Hepatocyte (in vitro differentiated cells and primary cell): ENCODE measurements around a stretch of chr1.

DNA sequence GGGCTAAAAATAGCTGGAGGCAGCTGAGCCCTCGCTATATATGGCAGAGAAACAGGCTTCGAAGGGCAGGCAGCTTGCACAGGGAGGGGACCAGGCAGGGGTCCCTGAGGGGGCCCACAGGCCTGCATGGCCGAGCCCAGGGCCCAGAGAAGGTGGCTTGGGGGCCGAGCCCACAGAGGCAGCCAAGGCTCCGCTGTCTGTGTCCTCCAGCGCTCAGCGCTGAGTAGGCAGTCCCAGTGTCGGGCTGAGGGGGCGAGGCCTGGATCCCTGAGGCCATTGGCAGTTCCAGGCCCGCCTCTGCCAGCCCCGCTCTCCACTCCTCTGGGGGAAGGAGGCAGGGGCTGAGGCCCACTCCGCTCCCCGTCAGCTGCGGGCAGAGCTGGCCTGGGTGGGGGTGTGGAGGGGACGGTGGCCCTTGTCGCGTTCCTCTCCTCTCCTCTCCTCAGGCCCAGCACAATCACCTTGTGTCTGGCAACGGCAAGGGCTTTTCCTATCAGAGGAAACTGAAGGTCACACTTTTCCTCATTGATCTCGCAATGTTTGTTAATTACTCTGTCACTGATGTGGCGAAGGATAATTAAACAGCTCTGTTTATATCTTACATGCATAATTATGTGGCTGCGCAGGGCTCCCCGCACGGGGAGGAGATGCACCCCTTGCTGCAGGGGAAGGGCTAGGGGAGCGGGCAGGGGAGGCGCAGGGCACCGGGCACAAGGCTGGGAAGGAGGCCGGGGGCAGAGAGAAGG, 132.7 kb downstream of the CASZ1 start:
- RAMPAGE, long total RNA = no peak
- RRBS = 21% methylated on average over 1 of the region's 27 CpGs

DNA sequence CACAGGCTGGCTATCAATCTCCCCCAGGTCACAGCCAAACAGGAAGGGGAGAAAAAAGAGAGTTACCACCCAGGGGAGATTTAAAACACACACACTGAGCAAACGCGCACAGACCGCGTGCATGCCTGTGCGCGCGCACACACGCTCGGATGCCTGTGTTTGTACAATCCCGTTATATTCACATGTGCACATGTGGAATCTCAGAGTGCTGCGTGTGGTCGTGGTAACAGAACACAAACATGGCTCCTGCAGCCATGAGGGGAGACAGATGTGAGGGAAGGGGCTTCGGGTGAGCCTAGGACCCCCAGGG, 125.3 kb downstream of the CASZ1 start:
- RAMPAGE, long total RNA = no peak
- RRBS = no CpG with 5 or more reads among the region's 13 CpGs

GRCh38 chr1:10690571-10691138, 105.8 kb downstream of the CASZ1 start:
- RAMPAGE, long total RNA = no peak
- RRBS = 95% methylated on average over 2 of the region's 16 CpGs

DNA sequence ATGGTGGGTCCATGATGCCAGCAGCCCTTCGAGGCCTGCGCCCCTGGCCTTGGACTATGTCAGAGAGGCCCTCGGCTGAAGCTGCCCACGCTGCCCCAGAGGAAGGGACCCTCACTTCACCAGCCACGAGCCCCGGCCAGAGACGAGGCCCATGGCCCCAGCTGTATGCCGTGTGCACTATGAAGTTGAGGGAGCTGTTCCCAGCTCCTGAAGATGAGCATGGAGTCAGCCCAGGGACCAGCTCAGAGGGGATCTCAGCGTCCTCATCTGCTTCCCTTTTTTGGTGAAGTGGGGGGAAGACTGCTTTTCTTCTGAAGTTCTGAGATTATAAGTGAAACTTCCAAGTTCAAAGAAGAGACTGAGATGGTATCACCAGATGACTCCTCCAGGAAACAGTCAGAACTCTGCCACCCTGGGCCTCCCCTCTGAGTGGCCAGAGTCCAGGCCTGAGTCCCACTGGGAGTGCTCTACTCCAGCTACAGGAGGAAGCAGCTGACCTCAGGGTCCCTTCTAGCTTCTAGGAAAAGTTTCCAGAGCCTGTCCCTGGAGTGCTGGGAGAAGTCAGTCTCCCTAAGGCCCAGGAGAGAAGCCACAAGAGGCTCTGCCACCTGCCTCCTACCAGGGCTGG, 104.8 kb downstream of the CASZ1 start:
- RAMPAGE, long total RNA = no peak
- RRBS = no CpG with 5 or more reads among the region's 9 CpGs

GRCh38 chr1:10695399-10695707, 101.1 kb downstream of the CASZ1 start:
- RAMPAGE, long total RNA = no peak
- RRBS = 33% methylated on average over 3 of the region's 16 CpGs

DNA sequence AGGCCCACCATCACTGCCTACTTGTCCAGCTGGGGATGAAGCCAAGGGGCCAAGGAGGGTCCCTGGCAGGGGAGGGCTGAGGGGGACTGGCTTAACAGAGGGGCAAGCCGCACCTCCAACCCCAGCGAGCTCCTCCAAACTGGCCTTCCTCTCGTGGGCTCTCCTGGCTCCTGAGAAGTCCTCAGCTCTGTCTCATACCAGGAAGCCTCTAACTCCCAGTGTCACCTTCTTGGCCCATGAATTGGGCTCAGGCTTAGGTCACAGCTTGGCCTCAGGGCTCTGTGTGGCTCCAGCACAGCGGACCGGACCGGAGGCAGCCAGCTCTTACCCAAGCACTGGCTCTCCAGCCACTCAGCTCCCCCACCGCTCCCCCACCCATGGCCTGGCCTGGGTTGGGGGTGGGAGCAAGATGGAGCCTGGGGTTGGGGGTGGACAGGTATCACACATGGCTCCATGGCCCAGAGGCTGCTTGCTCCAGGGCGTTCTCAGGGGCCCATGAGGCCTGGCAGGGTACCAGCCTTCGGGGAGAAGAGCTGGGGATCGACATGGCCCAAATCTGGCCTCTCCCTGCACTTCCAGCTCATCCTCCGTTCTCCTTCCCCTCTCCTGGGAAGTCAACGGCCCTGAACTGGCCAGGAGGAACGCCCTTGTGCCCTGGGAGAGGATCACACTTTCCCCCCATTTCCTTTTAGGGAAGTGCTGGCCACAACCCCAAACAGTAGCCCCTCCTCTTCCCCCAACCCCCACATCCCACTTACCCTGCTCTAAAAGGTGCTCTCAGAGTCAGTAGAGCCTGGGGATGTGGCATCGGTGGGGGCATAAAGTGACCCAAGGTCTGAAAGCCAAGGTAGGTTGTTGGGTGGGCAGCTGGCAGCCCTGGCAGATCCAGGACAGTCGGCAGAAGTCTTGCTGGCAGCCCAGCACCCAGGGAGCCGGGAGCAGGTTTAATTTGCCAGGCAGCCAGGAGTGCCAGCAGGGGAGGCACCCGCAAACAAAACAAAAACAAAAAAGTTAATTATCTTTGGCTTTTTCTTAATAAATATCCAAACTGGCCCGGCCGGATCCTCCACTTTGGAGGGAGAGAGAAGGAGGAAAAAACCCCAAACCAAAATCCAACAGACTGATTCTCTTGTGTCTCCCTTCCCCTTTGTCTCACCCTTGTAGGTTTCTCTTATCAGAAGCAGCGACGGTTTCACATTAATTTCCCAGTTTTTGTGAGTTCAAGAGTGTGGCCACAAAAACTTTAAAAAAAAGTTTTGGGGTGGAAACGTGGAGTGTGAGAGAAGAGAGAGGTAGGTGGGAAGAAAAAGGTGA, 97.4 kb downstream of the CASZ1 start:
- RAMPAGE, long total RNA = no peak
- RRBS = no CpG with 5 or more reads among the region's 22 CpGs

- RAMPAGE, long total RNA = no peak
- RRBS = 89% methylated on average over 2 of the region's 22 CpGs
Measured at GRCh38 chr1:10737822-10738632, 58.4 kb downstream of the CASZ1 start.

DNA sequence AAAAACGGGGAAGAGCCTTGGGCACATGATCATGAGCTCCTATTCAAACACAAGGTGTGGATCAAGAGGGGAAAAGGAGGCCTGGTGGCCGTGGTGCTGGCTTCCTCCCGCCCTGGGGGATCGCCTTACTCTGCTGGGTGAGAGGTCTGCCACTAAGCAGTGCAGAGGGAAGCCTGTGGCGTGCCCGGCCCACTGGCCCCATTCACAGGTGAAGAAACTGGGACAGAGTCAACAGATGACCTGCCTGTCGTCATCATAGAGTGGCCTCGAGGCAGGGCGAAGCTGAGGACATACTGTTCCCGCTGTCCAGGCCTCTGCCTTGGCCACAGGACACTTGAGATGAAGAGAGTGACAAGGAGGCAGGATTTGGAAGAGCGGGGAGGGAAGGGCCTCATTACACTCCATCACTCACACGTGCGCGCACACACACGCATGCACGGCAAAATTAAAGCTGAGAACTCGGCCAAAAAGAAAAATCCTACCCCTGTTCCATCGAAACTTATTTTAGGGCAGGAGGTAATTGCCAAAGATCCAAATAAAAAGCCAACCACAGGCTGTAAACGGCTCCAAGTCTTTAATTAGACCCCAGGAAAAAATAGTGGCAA, 50.5 kb downstream of the CASZ1 start:
- RAMPAGE, long total RNA = no peak
- RRBS = no CpG with 5 or more reads among the region's 19 CpGs

GRCh38 chr1:10756376-10756608, 40.2 kb downstream of the CASZ1 start:
- RAMPAGE, long total RNA = no peak
- RRBS = no CpG with 5 or more reads among the region's 10 CpGs

DNA sequence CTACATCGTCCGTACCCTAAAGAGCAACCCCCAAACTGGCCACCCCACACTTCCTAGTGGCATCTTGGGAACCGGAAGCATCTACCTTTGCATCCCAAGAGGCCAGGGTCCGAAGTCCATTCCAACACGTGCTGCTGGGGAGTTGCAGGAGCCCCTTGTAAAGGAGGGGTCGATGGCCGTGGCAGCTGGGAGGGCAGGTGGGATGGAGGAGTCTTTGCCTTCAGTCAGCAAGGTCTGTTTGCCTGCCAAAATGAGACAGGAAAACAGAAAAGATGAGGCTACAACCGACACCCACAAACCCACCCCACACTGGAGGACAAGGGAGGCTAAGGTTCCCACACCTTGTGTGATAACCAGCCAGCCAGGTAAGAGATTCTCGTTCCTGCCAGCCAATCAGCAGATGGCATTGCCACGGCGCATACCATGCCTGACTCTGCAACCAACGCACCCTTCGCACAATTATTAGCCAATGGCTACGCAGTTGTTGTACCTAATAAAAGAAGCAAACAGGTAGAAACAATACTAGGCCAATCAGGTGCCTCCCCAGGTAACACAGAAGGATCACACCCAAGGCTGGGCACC, 35.7 kb downstream of the CASZ1 start:
- RAMPAGE, long total RNA = no peak
- RRBS = no CpG with 5 or more reads among the region's 14 CpGs

DNA sequence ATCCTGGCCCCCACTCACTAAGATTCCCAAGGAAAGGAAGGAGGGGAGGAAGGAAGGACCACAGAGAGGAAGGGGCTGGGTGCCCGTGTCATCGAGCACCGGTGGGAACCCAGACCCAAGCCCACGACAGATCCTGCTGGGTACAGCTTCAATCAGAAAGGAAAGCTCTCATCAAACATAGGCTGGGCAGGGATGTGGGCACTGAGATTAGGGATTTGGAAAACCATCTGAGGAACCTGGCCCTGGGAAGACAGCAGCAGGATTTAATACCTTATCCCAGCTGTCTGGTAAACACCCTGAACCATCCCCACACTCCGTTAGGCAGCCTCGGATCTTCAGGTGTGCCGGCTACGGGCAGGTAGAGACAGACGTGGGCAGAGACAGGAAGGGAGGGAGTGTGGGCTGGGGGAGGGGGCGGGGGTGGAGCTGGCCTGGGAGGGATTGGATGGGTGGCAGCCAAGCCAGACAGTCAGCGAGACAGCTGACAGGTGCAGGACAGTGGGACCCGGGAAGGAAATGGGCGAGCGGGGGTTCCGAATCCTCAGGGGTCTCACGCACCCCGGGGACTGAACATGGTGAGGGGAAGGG, 23.4 kb downstream of the CASZ1 start:
- RAMPAGE, long total RNA = no peak
- RRBS = 94% methylated on average over 6 of the region's 17 CpGs

DNA sequence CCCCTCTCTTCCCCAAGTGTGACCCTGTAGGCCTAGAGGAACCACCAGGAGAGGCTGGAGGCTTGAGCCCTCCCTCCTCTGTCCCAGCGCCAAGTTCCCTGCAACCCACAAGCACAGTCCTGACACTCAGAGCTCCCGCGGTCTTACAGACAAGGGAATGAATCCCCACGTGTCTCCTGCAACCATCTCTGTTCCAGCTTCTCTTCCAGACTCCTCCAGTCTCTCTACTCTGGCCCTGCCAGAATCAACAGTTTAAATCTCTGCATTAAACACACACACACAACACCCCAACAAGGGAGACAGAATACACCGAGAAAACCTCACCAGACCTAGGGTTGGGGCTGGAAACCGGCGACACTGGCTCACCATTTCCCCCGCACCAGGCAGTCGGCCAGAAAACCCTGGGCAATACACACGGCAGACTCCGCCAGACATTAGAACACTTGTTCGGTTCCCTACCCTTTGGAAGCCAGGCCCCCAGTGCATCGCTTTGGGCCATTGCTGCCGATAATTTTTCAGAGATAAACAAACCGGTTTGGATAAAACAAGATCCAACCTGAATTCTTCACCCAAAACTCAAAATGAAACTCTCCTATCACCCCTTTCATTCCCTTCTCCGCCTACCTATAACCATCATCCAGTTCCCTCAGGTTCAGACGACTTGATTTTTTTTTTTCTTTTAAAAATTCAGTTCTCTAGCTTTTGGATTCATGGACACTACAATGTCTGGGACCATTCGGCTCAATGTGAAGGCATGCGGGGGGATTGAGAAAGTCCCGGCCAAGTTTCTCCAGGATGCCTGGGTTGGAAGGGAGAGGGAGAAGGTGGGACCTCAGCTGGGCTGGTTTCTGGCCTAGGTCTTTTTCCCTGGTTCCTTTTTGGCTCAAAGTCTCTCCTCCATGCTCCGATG, 21.5 kb downstream of the CASZ1 start:
- RAMPAGE, long total RNA = no peak
- RRBS = no CpG with 5 or more reads among the region's 21 CpGs

GRCh38 chr1:10791476-10792674, 4.6 kb downstream of the CASZ1 start:
- RAMPAGE, long total RNA = no peak
- RRBS = no CpG with 5 or more reads among the region's 12 CpGs

DNA sequence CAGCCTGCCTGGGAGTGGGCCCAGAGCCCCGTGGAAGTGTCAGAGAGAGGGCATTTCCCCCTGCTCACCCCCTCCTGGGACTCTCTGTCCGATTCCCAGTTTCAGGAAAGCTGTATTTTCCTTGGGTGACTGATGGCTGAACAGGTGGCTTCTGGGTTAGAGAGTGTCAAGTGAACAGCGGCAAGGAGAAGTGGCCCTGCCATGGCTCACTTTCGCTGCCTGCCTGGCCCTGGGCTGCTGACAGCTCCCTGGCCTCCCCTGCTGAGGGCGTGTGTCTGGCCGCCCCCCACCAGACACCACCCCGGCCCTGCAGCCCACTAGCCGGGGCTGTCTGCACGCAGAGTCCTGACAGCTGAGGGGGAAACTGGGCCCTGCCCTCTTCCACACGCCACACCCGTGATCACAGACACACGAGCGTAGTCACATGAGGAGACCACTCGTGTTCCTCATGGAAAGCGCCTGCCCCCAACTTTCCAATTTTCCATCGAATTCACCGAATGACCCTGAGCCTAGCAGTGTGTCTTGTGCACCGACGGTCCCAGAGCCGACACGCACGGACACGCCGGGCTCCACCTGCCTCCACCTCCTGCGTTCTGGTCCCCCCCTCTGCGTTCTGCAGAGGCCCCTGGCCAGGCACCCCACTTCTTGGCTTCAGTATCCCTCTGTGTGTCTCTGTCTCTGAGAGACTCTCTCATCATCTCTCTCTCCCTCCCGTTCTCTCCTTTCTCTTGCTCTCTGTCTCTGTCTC, 60.6 kb upstream of the CASZ1 start:
- RAMPAGE, long total RNA = no peak
- RRBS = no CpG with 5 or more reads among the region's 27 CpGs

DNA sequence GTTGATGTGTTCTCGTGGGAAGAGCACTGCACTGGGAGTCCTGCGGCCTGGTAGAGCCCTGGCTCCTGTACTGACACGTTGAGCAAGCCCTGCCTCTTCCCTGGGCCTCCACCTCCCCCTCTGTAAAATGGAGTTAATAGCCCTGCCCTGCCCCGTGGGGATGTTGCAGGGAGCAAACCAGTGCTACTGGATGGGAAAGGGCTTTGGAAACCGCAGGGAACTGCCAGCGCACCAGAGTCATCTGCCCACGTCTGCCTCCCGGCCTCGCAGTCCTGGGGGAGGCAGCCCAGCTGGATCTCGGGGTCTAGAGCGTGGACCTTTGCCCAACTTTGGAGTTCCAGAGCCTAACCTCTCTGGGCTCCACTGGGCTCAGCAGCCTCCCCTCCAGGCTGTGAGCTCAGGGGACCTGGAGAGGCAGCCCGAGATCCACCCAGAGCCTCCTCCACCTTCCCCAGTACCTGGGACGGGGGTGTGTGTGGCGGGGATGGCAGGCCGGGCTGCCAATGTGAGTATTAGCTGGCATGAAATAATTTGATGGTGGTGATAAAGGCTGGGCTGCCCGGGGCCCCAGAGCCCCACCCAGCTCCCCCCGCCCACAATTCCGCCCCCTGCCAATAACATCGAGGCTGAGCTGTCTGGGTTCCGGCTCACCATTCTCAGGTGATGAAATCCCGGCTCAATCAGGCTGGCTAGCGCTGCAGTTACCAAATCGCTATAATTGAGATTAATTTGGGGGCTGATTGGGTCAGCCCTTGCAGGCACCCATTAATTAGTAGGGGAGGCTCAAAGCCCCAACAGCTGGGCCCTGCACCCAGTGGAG, 81.8 kb downstream of the C1orf127 start:
- RAMPAGE, long total RNA = no peak
- RRBS = 66% methylated on average over 4 of the region's 23 CpGs

DNA sequence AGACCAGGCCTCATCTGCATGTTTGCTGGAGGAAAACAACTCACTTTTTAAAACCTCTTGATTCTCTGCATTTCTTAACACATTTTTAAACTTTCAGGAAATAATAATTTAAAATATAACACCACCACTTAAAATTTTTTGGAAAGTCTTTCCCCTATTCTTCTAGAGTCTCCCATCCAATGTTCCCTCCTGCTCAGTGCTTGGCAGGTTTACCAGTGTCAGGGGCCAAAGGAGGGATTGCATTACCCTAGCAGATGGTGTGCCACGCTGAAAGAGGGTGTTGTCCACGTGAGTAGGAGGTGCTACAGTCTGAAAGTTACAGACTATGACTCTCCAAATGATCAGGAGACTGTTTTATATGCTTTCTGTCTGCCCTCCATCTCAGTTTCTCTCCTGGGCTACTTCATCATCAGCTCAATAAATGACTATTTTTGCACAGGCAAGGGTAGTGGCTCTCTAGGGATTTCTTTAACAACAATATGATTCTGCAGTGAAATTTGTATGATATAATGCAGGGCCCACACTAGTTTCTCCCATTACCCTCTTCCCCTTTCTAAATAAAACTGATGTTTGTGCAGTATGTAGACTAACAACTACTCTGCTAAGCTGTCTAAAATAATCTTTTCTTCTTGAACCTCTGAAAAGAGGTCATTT, 31.3 kb upstream of the ANGPTL7 start:
- RAMPAGE, long total RNA = no peak
- RRBS = no CpG with 5 or more reads among the region's 2 CpGs

GRCh38 chr1:11280863-11281526, 8.0 kb downstream of the UBIAD1 start:
- RAMPAGE, long total RNA = no peak
- RRBS = no CpG with 5 or more reads among the region's 3 CpGs

GRCh38 chr1:11501727-11502305, 22.9 kb downstream of the DISP3 start:
- RAMPAGE, long total RNA = no peak
- RRBS = no CpG with 5 or more reads among the region's 41 CpGs

GRCh38 chr1:11649583-11649962, 4.7 kb downstream of the FBXO2 start:
- RAMPAGE, long total RNA = no peak
- RRBS = no CpG with 5 or more reads among the region's 12 CpGs

DNA sequence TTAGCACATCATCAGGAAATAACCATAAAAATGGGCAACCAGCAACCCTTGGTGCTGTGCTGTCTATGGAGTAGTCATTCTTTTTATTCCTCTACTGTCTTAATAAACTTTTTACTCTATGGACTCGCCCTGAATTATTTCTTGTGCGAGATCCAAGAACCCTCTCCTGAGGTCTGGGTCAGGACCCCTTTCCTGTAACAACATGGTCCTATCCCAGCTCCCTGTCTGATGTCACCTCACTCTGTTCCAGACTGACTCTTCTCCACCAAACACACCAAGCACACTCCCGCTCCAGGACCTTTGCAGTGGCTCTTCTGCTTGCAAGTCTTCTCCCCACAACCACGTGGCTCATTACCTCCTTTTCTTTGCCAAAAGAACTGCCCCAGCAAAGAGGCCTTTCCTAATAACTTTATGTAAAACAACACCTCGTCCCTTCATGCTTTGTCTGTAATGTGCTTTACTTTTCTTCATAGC, 1.8 kb upstream of the DRAXIN start:
- RAMPAGE, long total RNA = no peak
- RRBS = no CpG with 5 or more reads among the region's 5 CpGs